Breast (tissue), 4 donors: ENCODE measurements around the gene GIPC3.

- PRO-cap, 3 experiments = peak in 1 of 3 experiments; most common plus-strand start chr19:2266772 (in 1)
- RRBS = 7% methylated on average over 2 of the region's 22 CpGs
Measured at GRCh38 chr19:2266217-2267294, 10.3 kb upstream of the JSRP1 start.

- PRO-cap, 3 experiments = no peak in any of the 3 experiments
- RRBS = 3% methylated on average over 1 of the region's 18 CpGs
Measured at GRCh38 chr19:2294923-2295421, 13.0 kb downstream of the LINGO3 start.

GRCh38 chr19:2403324-2403679, 24.1 kb downstream of the TIMM13 start:
- PRO-cap, 3 experiments = no peak in any of the 3 experiments
- RRBS = no CpG with 5 or more reads among the region's 4 CpGs

GRCh38 chr19:2478268-2479118, 2.6 kb downstream of the GADD45B start:
- PRO-cap, 3 experiments = peak in 3 of 3 experiments; most common plus-strand start chr19:2478412 (in 1); most common minus-strand start chr19:2478925 (in 3)
- RRBS = 6% methylated on average over 10 of the region's 42 CpGs

GRCh38 chr19:2637010-2637549, 65.4 kb downstream of the GNG7 start:
- PRO-cap, 3 experiments = no peak in any of the 3 experiments
- RRBS = 3% methylated on average over 5 of the region's 27 CpGs

GRCh38 chr19:2765322-2765841, 17.7 kb downstream of the SGTA start:
- PRO-cap, 3 experiments = no peak in any of the 3 experiments
- RRBS = 56% methylated on average over 4 of the region's 19 CpGs

- PRO-cap, 3 experiments = no peak in any of the 3 experiments
- RRBS = no CpG with 5 or more reads among the region's 5 CpGs
Measured at GRCh38 chr19:2856450-2857049, 10.6 kb upstream of the ZNF556 start.

- PRO-cap, 3 experiments = peak in 2 of 3 experiments; most common plus-strand start chr19:3036353 (in 2)
- RRBS = 2% methylated on average over 17 of the region's 47 CpGs
Measured at GRCh38 chr19:3035998-3036739, 7.1 kb upstream of the TLE2 start.

GRCh38 chr19:3041702-3042613, 12.9 kb upstream of the TLE2 start:
- PRO-cap, 3 experiments = no peak in any of the 3 experiments
- RRBS = 7% methylated on average over 7 of the region's 44 CpGs

DNA sequence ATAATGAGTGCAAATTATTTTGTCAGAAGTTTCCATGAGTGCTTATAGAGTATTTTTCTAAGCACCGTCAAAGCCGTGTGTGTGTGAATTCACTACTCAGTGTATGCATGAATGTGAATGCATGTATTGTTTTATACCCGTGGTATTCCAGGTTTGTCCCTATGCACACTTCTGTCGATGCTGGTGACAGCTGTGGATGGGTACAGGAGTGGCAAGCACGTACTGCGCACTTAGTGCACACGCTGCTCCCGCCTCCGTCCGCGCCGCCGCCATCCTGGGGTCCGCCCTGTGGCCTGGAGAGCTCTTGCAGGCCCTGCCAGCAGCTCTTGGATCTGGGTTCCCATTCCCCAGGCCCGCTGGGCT, 3.9 kb downstream of the GNA11 start:
- PRO-cap, 3 experiments = peak in 1 of 3 experiments; most common plus-strand start position 280 of the sequence (in 1); most common minus-strand start position 276 of the sequence (in 1)
- RRBS = no CpG with 5 or more reads among the region's 15 CpGs

GRCh38 chr19:3100802-3101621, 6.8 kb downstream of the GNA11 start:
- PRO-cap, 3 experiments = no peak in any of the 3 experiments
- RRBS = 61% methylated on average over 5 of the region's 29 CpGs

DNA sequence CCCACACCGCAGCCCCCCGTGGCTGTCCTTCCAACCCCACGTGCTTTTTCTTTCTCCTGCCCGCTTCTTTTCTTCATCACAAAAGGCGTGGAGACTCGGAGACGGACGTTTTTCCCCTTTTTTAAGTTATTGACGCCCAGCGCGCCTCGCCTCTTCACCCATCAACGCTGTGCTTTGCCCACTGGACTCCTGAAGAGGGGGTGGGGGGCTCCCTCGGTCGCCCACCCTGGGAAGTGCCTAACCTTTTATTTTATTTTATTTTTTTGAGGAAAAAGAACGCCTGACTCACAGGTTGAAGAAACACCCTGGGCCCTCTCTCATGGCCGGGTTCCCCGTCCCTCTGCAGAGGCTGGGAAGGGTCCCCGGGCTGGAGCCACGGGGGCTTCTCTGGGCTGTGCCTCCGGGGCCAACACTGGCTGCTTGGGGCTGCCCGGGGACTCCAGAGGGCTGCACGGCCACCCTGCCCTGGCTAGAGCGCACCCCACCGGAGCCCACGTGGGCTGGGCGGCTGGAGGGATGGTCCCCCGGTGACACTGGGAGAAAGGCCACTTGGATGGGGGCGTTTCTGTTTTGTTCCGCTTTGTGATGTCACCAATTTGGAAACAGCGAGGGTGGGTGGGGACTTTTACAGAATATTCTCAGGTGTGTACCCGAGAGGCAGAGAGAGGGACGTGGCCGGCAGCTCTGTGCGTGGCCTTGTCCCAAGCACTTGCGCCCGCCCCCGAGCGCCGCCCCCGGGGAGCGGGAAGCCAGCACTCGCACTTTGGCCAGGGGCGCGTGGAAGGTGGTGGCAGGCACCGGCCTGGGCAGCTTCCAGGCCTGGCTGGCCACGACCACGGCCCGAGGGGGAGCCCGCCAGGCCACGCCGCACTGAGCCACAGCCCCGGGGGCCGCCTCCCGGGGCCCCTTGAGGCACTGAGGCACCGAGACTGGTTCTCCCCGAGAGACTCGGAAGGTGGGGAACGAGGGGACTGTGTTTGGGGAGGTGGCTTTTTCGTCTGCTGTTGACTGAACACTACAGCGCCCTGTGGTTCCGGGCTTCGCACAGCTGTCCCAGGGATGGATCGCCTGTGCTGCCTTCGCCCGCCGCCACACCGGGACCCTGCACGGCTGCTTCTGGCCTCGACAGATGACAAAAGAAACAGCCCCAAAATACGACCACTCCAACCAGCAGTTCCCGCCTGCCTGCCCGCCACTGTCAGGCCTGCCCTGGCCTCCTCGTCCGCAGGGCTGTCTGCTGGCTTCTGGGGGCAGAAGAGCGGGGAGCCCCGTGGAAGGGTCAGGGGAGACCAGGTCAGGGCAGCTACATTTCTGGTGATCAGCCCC, 13.8 kb upstream of the GNA15 start:
- PRO-cap, 3 experiments = no peak in any of the 3 experiments
- RRBS = 65% methylated on average over 31 of the region's 77 CpGs

- PRO-cap, 3 experiments = no peak in any of the 3 experiments
- RRBS = no CpG with 5 or more reads among the region's 34 CpGs
Measured at GRCh38 chr19:3149597-3150641, 14.1 kb downstream of the GNA15 start.

- PRO-cap, 3 experiments = no peak in any of the 3 experiments
- RRBS = 70% methylated on average over 14 of the region's 32 CpGs
Measured at GRCh38 chr19:3456268-3456908, 23.9 kb downstream of the SMIM24 start.

DNA sequence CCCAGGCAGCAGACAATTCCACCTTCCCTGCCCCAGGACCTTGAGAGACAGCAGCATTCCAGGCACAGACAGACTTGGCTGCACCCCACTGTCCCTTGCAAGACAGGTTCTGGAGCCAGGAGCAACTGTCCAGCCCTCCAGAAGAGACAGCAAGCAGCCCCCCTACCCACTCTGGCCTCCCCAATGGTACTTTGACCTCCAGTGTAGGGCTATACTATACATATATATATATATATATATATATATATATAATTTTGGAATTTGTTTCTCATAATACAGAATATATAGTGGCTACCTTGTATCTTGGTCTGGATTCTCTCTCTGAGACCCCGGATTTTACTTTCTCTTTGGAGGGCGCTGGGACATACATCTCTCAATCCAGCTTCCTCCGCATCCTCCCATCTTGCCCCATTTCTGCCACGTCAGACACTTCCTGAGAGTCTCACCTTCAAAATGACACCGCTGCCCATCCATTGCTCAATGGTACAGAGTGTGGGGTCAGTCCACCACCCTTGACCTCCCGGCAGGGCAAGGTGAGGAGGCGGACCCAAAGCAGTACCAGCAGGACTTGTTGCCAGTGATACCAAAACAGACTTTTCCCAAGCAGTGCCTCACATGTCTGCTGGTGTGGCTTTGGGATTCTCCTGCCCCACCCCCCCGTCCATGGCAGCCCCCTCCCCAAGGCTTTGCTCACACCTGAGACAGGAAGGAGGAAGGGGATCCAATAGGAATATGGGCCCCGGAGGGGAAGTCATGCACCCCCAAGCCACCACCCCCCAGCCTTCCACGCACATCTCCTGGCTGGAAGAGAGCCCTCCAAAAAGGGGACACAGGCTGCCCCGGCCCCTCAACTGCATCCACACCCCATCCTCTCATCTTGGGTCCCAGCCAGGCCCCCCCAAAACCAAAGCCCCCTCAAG, 12.5 kb downstream of the SMIM24 start:
- PRO-cap, 3 experiments = no peak in any of the 3 experiments
- RRBS = 27% methylated on average over 2 of the region's 11 CpGs

GRCh38 chr19:3545412-3546681, 6.9 kb downstream of the TEKTIP1 start:
- PRO-cap, 3 experiments = no peak in any of the 3 experiments
- RRBS = 56% methylated on average over 3 of the region's 47 CpGs

GRCh38 chr19:3585066-3585843, at the start of gene GIPC3:
GIPC3 (plus strand) TSS chr19:3585478.
- PRO-cap, 3 experiments = no peak in any of the 3 experiments
- RRBS = 3% methylated on average over 25 of the region's 80 CpGs

DNA sequence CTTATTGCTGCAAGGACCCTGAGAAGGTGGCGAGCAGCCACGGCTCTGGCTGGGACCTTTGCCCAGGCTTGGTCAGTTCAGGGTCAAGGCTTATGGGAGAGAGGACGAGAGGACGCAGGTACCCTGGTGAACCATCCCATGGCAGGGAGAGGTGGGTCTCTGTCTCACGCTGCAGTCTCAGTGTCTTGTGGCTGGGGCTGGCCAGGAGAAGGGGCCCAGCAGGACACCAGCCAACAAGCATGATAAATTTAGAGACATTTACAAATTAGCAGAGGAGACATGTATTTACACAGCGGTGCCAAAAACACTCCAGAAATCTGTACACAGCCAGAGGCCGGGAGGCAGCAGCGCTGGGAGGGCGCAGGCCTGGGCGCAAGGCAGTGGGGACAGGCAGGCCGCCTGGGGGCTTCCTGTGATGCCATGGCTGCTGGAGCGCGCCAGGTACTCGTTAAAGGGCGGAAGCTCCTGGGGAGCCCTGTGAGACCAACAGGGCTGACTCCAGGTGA, 7.0 kb upstream of the TBXA2R start:
- PRO-cap, 3 experiments = no peak in any of the 3 experiments
- RRBS = no CpG with 5 or more reads among the region's 15 CpGs

DNA sequence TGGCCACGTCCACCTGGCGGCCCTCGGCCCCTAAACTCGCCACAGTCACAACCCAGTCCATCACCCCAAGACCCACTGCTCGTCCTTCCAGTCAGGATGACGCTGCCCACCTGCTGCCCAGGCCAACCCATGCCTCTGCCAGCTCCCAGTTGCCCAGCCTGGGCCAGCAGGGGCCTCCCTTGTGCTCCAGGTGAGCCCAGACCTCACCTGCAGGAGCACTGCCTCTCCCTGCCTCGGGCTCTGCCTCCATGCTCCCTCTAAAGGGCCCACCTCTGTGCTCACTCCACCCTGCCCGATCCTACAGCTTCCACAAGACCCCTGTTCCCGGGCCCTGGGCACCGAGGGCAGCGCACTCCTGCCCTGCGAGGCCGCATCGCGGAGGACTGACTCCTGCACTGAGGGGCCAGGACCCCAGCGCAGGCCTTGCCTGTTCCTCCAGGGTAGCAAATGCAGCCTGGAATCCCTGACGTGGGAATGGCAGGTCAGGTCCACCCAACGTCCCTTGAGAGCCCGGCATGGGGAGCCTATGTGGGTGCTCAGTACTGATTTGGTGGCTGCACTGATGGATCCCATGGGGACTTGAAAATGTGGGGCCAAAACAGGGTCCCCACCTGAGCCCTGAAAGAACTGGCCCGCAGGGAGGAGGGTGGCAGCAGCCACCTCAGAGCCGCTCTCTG, 8.1 kb upstream of the CACTIN start:
- PRO-cap, 3 experiments = no peak in any of the 3 experiments
- RRBS = no CpG with 5 or more reads among the region's 21 CpGs

GRCh38 chr19:3722262-3723235, 14.4 kb downstream of the TJP3 start:
- PRO-cap, 3 experiments = peak in 1 of 3 experiments; most common minus-strand start chr19:3722938 (in 1)
- RRBS = 7% methylated on average over 10 of the region's 41 CpGs